ENCODE results near the genes DOC2B and C17orf97.

DNA sequence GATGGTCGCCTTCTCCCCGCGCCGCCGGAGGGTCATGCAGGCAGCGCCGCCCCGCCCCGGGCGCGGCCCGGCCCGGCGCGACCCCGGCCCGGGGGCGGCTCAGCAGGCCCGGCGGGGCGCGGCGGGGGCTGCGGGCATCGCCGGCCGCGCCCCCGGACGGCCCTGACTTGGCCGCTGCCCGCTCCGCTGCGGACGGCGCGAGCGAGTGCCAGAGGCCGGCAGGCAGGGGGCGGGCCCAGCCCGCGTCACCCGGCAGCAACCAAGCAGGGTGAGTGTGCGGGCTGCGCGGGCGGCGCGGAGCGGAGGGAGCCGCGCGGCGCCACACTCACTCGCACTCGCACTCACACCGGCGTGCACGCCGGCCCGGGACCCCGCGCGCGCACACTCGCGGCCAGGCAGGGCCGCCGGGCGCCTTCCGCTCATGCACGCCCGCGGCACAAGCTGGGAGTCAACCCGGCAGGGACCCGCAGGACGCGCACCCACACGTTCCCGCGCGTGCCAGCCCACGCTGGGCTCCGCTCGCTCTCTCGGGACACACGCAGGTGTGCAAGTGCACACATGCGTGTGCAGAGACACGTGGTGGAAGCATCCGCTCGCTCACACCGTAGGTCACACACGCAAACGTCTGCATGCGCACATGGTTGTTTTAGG is at the start of gene DOC2B:
TSS of gene DOC2B (minus strand) at position 207 of the 651 bp plus-strand sequence.
- RRBS = 2% methylated on average over 34 of the region's 95 CpGs

GRCh38 chr17:207039-207466 is 25.6 kb upstream of the DOC2B start:
- RRBS = no CpG with 5 or more reads among the region's 29 CpGs

GRCh38 chr17:267195-267967 is 85.2 kb downstream of the RPH3AL start:
- RRBS = no CpG with 5 or more reads among the region's 20 CpGs

- RRBS = no CpG with 5 or more reads among the region's 12 CpGs
Measured at GRCh38 chr17:393505-394159, 16.5 kb upstream of the C17orf97 start.

DNA sequence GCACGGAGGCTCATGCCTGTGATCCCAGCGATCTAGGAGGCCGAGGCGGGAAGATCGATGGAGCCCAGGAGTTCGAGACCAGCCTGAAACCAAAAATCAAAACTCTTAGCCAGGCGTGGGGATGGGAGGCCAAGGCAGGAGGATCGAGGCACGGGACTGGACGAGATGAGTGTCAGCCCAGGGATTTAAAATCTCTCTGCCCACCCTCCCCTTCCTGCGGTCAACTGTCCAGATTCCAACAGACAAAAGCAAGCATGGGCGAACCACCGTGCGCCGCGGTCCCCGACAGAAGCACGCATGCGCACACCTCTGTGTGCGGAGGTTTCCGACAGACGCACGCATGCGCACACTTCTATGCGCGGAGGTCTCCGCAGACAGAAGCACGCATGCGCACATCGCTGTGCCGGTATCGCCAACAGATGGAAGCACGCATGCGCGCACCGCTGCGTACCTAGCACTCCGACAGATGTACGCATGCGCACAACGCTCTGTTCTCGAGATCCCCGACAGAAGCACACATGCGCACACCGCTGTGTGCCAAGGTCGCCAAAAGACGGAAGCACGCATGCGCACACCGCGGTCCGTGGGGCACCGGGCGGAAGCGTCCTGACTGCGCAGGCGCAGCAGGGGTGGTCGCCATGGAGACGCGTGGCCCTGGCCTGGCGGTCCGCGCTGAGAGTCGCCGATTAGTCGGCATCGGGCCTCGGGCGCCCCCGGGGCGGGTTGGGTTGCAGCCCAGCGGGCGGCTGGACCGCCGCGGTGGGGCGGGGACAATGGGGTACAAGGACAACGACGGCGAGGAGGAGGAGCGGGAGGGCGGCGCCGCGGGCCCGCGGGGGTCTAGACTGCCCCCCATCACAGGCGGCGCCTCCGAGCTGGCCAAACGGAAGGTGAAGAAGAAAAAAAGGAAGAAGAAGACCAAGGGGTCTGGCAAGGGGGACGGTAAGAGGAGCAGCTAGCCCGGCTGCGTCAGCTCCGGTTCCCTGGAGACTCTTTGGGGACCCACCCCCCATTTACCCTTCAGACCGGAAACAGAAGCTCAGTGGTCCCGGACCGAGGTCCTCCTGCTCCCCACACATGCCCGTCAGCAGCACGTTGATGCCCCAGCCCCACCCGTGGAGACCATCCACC is at the start of gene C17orf97:
TSS of gene C17orf97 (plus strand) at position 621 of the 1,131 bp plus-strand sequence.
- RRBS = no CpG with 5 or more reads among the region's 101 CpGs

DNA sequence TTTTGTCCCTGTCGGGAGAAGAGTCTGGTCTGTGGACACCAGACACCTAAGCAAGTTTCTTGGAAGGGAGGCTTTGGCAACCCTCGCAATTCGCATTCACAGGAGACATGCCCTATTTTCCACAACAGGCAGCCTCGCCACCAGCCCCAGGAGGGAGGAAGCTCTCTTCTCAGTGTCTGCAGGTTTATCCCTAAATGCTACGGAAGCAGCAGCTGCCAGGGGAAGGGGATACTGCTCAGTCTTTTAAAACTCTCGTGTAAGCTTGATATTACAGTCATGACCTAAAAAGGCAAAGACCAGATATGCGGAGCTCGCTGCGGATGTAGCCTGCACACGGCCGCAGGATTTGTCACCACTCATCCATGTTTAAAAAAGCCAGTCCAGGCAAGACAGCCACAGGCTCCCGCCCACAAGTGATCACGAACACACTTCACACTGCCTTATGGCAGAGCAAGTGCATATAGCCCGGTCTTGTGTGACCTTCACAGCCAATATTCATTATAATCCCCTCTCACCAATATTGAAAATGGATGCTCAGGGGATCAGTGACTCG is 101.8 kb downstream of the C17orf97 start:
- RRBS = no CpG with 5 or more reads among the region's 15 CpGs

DNA sequence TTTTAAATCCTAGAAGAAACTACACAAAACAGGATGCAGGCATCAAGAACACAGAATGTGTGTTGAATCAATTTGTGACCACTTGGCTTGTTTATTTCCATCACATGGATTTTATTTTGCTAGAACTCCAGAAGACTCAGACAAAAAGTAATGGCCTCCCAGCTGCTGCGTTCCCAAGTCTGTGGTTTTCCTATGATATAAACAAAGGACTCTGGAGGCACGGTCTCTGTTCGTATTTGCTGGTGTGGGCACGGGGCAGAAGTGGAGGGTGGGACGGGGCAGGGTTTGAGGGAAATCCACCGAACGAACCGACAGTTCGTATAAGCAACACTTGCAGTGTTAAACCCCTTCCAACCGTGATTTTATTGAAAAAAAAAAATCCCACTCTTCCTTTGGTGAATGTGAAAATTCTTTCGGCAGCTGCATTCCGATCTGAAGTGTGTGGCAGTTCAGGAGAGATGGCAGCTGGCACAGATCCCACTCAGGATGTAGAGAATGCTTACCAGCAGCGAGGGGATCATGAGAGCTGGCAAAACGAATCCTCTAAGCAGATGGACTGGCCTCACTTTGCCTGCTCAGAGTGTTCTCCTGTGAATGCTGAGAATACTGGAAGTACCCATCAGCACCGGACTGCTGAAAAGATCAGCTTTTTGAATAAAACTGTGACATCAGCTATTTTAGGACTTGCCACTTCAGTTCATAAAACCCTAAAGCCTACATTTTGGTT is 139.3 kb downstream of the C17orf97 start:
- RRBS = no CpG with 5 or more reads among the region's 15 CpGs

DNA sequence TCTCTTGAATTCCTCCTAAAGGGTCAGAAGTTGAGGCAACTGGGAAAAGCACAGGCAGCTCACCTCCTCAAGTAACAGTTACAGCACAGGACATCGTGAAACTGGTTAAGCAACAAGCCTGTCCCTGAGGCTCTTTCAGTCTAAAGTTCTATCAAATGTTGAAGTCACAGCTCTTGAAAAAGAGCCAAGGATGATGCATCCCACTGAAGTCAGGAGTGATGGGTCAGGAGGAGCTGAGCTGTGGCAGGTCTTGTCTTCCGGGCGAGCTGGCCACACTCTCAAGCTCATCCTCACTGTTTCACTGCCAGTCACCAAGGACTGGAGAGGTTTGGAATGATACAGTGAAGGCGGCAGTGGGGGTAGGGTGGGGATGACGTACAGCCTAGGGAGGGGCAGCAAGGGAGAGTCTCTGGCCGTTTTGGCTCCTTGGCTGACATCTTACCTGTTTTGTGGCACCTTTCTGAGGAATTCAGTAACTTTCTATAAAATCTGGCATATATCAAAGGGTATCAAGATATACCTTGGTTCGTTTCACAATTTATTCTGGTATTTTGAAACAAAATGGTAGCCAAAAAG is 99.4 kb downstream of the VPS53 start:
- RRBS = no CpG with 5 or more reads among the region's 7 CpGs

- RRBS = 88% methylated on average over 3 of the region's 26 CpGs
Measured at GRCh38 chr17:802397-803110, 20.4 kb downstream of the MRM3 start.

- RRBS = no CpG with 5 or more reads among the region's 15 CpGs
Measured at GRCh38 chr17:890880-891523, 88.6 kb downstream of the NXN start.

DNA sequence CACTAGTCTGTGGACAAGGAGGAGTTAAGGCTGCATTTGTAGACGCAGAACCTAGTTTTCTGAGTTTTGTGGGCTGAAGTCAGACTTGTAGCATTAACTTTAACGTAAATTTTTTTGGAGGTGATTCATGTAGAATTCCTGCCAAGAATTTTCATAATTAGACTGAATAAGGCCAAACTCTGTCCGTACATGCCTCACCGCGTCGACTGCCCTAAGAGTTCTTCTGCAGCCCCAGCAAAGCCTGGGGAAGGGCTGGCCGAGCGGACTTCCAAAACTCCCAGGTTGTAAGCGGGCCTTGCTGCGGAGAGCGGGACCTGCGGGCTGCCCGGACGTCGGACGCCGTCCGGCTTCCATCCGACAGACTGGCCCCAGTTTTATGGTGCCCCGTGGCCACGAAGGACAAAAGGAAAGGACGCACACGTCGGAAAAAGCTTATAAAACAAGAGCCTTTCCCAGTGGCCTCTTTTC is 75.6 kb downstream of the NXN start:
- RRBS = no CpG with 5 or more reads among the region's 24 CpGs

GRCh38 chr17:1003747-1004734 is 7.1 kb downstream of the TIMM22 start:
- RRBS = 76% methylated on average over 2 of the region's 34 CpGs

- RRBS = 15% methylated on average over 3 of the region's 25 CpGs
Measured at GRCh38 chr17:1055547-1056247, 58.8 kb downstream of the TIMM22 start.

GRCh38 chr17:1096157-1096612 is 83.6 kb downstream of the ABR start:
- RRBS = no CpG with 5 or more reads among the region's 9 CpGs

DNA sequence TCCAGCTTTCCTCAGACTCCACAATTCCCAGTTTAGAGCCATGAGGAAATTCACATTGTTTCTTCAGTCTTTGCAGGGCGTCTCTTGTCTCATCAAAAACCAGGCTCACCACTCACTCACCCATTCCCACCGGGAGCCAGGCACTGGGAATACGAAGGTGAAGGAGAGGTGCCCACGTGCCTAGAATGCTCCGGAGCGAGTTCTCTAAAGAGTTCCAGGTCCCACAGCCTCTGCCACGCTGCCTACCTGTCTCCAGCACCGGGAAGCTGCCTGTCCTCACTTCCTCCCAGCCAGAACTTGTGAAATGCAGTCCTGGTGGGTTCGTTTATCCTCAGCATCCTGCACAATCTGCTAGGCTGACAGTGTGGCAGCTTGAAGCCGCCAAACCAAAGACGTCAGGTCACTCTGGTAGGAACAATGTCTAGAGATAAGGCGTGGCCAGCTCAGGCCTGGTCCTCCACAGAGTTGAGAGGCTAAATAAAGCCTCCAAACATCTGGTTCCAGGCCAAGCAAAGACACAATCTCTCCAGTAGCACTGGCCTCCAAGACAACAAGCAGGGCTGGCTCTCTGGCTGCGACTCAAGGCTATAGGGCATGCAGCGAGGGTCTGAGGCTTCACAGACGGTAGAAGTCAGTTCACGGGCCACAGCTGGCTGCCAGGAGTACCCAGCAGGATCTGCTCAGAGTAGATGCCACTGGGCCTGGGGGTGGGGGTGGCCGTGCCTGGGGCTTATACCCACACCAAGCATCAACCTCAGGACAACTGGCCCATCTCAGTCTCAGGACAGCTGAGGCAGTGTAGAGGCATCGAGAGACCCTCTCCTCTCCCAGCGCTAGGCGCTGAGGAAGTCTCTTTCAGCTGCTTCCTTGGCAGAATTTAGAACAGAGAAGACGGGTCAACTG is 75.6 kb downstream of the ABR start:
- RRBS = 87% methylated on average over 7 of the region's 21 CpGs

DNA sequence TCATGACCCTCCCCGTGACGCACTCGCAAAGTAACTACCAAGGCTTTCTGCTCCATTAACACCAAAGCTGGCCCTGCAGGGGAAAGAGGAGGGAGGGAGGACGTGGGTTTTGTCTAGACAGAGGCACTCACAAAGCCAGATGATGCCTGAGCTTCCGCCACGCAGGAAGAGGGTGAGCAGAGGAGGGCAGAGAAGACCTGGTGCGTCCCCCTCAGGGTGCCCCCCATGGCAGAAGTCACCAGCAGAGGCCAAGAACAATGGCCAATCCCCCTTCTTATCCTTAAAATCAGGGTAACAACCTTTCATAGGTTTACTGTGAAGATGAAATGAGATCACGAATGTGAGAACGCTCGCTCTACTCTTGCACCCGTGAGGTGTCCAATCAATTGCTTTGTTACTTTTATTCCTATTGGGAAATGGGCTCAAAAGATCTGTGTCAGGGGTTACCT is 10.7 kb downstream of the ABR start:
- RRBS = no CpG with 5 or more reads among the region's 11 CpGs

GRCh38 chr17:1178712-1179192 is 1.0 kb downstream of the ABR start:
- RRBS = 0% methylated on average over 7 of the region's 22 CpGs

DNA sequence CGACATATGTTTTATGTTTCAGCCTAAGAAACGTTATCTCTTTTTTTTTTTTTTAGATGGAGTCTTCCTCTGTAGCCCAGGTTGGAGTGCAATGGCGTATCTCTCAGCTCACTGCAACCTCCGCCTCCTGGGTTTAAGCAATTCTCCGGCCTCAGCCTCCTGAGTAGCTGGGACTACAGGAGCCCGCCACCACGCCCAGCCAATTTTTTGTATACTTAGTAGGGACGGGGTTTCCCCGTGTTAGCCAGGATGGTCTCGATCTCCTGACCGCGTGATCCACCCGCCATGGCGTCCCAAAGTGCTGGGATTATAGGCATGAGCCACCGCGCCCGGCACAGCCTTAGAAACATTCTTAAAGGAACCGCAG is 47.5 kb downstream of the YWHAE start:
- RRBS = no CpG with 5 or more reads among the region's 18 CpGs

GRCh38 chr17:1456370-1456750 is 328 bp upstream of the CRK start:
- RRBS = 0% methylated on average over 3 of the region's 33 CpGs

- RRBS = no CpG with 5 or more reads among the region's 11 CpGs
Measured at GRCh38 chr17:1553544-1554239, 8.9 kb downstream of the PITPNA start.

Data from epithelial cell of prostate (primary cell).